HEK293 (cell line): ENCODE measurements around the gene RAD51AP1.

DNA sequence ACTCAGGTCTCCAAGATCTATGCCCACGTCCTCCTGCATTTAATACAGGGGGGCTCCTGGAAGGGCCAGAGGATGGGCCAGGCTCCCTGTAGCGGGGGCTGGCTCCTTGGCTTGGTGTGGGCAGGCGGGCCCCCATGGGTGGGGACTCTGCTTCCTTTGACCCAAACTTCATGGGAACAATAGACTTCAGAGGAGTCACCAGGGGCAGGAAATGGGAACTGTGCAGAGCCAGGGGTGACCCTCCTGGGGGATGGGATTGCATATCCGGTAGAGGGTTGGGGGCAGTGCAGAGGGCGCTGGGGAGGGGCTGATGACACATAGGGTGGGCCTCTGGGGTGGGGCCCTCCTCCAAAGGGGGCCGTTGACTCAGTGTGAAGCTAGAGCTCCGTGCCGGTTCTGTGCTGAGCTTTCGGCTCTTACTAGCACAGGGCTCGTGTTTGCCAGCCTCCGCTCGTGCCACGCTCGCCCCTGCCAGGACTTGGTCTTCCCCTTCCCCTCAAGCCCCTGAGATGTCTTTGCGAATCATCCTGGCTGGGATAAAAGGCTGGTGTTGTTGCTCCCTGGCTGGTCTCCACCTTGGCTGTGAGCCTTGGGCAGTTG, 4.7 kb downstream of the TEAD4 start:
- PRO-cap = no peak
- RRBS, 2 experiments = no CpG with 5 or more reads among the region's 15 CpGs

DNA sequence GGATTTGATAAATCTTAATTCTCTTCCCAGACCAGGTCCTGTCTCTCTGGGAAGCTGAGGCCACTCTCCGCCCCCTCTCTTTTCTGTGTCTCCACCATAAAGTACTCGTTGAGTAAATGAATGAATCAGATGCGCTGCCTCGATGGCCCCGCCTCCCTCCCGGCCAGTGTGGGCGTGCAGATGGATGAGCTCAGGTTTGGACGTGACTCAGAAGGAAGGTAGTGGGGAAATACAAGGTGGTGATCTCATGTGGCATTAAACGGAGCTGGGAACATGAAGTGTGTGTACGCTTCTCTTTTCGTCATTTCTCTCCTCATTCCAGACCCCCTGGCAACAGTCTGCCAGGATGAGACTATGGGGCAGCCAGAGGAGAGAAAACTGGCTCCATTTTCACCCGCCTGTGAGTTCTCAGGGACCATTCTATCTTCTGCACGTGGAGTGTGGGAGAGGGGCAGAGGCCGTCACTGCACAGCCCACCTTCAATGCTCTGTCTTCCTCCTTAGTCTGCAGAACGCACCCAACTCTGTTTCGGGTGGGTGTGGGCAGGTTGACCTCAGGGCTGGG, 91.6 kb downstream of the TSPAN9 start:
- PRO-cap = no peak
- RRBS, 2 experiments = no CpG with 5 or more reads among the region's 16 CpGs

DNA sequence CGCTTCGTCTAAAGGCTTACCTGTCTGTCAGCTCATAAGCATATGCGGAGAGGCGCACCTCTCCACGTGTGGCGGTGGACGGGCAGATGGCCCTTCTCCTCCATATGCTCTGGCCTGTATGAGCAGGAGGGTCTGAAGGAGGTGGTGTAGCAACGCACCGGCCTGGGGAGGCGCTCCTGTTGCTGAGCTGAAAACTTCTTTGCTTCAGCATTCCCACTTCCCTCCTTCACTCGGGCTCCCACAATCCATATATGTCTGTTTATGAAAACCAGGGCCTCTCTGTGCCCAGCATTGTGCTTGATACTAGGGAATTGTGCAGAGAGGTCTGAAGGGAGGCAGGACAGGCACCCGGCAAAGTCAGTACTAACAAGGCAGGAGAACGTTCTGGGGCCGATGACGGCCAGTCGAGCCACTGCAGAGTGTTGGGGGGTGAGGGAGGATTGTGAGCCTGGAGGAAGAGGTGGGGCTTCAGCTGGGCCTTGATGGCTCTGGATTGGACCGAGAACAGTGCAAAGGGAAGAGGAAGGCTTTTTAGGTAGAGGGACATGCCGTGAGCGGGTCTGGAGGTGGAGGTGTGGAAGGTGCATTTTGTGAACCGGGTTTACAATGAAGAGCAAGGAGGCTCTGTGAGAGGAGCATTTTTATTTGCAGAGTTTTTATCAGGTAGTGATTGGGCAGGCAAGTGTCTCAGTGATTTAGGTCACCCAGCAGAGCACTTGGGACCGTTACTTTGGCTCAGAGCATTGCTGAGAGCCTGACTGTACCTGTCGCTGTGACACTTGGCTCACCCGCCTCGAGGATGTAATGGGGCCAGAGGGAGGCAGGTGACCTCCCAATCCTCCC, 186.4 kb downstream of the TSPAN9 start:
- PRO-cap = no peak
- RRBS, 2 experiments = no CpG with 5 or more reads among the region's 24 CpGs

DNA sequence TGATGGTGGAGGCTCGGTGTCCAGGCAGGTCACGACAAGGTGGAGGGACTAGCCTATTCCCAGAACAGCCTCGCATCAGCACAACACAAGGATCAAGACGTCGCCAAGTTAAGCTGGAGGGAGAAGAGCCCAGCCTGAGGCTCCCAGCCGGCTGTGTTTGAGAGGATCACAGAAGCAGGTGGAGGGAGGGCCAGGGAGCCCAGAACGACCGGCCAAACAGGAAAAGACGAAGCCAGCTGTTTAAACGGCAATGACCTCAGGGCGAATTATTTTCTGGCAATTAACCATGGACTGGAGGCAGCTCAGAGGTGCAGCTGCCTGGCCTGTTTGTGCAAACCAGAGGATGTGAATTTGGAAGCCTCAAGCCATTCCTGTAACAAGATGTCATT, 175.9 kb upstream of the PRMT8 start:
- PRO-cap = no peak
- RRBS, 2 experiments = 5% methylated on average over 3 of the region's 11 CpGs

DNA sequence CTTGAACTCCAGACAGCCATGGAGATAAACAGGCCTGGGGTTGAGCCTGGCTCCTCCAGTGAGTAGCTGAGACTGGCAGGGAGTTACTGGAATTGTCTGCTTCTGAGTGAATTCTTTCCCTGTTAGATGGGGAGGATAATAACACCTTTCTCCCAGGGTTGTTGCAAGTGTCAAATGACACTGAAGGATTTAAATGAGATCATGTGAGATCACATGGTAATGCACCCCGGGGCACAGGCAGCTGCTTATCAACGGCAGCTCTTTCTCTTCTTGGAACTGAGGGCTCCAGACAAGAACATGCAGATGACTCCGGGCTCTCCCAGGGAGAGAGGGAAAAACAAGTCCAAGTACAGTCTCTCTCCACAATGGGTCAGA, 109.0 kb downstream of the PRMT8 start:
- PRO-cap = no peak
- RRBS, 2 experiments = 4 to 20% methylated on average over 3 of the region's 3 CpGs

DNA sequence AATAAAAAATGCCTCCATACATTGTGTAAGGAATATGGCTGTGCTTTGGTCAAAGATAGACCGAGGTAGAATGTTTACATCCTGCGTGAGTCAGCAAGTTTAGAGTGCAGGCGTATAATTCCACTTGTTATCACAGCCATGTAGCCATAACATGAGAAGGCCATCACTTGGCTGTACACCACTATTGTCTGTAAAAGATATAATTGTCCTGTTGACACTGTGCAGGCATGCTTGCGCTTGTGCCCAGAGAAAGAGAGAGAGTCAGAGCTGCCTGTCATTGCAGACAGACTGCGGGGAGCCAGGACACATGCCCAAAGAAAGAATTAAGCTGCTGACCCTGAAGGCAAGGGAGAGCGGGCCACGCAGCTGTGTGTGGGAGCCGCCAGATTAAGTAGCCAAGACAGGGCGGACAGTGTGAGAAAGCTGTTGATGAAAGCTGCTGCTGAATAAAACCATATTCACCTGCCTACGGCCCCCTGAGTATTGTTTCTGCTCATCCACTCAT, 68.3 kb downstream of the CRACR2A start:
- PRO-cap = no peak
- RRBS, 2 experiments = no CpG with 5 or more reads among the region's 10 CpGs

GRCh38 chr12:3747317-3747975, 5.5 kb downstream of the CRACR2A start:
- PRO-cap = no peak
- RRBS, 2 experiments = no CpG with 5 or more reads among the region's 9 CpGs

DNA sequence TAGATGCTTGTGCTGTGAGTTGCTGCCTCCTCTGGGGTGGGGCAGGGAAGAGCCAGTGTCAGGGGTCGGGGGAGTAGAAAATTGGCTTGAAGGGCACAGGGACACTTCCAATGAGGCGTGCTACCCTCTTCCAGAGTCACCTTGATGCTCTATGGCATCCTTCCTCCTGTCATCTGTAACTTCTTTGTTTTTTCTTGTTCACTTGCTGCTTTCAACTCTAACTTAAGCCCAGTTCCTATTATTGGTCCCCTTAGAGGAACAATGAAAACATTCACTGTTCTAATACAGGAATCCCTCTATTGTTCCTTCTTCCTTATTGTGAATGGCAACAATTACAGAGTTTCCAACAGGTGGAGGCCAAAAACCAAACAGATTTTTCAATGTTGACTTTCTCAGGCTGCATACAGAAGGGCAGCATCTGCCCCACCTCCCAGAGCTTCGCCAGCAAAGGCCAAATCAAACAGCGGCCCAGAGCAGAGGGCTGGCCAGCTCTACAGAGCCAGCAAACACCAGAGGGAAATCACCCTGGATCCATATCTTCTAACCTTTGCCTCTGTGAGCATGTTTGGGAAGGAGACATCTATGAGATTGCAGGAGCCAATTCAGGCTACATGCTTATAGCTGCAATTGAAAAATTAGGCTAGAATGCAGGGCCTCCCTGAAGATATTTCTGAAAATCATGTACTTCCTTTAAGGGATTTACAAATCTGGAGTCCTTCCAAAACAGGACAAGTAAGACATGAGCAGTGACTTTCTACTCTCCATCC, 4.3 kb upstream of the CRACR2A start:
- PRO-cap = no peak
- RRBS, 2 experiments = no CpG with 5 or more reads among the region's 4 CpGs

GRCh38 chr12:3951018-3951241, 77.7 kb upstream of the PARP11 start:
- PRO-cap = no peak
- RRBS, 2 experiments = no CpG with 5 or more reads among the region's 3 CpGs

- PRO-cap = no peak
- RRBS, 2 experiments = no CpG with 5 or more reads among the region's 6 CpGs
Measured at GRCh38 chr12:4148335-4148966, 125.1 kb upstream of the CCND2 start.

DNA sequence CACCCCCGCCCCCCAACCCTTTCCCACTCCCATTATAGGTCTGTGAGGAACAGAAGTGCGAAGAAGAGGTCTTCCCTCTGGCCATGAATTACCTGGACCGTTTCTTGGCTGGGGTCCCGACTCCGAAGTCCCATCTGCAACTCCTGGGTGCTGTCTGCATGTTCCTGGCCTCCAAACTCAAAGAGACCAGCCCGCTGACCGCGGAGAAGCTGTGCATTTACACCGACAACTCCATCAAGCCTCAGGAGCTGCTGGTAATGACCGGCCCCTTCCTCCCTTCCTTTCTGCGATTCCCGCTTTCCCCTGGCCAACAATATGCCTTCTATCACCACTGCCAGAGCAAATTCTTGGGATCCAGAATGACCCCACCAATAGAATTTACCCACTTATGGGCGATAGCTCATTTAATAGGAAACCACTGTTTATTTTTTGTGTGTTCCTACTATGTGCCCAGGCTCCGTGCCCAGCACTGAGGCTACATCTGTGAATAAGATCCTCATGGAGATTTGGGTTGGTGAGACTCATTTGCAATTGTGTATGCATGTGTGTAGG, 2.5 kb downstream of the CCND2 start:
- PRO-cap = no peak
- RRBS, 2 experiments = no CpG with 5 or more reads among the region's 14 CpGs

- PRO-cap = no peak
- RRBS, 2 experiments = 86 to 90% methylated on average over 2 of the region's 20 CpGs
Measured at GRCh38 chr12:4280938-4281706, 7.6 kb downstream of the CCND2 start.

- PRO-cap = no peak
- RRBS, 2 experiments = no CpG with 5 or more reads among the region's 10 CpGs
Measured at GRCh38 chr12:4450470-4451060, 5.0 kb upstream of the FGF6 start.

DNA sequence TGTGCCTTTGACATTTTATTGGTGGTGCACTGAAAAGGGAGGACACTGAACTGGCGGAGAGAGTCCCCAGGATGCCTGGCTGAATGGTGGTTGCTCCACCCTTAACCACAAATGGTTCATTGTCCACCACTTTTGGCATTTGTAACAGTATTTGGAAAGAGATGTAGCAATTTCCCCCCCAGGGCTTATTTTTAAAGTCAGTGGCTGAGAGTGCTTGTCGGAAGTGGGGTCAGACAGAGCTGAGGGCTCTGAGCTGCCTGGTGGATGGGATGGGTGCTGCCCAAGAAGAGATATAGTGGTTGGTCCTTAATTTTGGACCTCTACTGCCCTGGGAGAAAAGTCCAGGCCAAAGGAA, 31.5 kb upstream of the FGF6 start:
- PRO-cap = no peak
- RRBS, 2 experiments = no CpG with 5 or more reads among the region's 2 CpGs

- PRO-cap = no peak
- RRBS, 2 experiments = no CpG with 5 or more reads among the region's 15 CpGs
Measured at GRCh38 chr12:4509226-4509645, 29.0 kb downstream of the C12orf4 start.

- PRO-cap = bidirectional peak, plus-strand start at chr12:4538907, minus-strand start at chr12:4538464
- RRBS, 2 experiments = 40% methylated on average over 2 of the region's 36 CpGs; no CpG with 5 or more reads in 1 of the 2 experiments
Measured at GRCh38 chr12:4538651-4539286, at the start of gene RAD51AP1. Gene RAD51AP1 (plus strand): TSS chr12:4538890.

GRCh38 chr12:4997761-4998348, 45.8 kb upstream of the KCNA5 start:
- PRO-cap = no peak
- RRBS, 2 experiments = no CpG with 5 or more reads among the region's 9 CpGs

DNA sequence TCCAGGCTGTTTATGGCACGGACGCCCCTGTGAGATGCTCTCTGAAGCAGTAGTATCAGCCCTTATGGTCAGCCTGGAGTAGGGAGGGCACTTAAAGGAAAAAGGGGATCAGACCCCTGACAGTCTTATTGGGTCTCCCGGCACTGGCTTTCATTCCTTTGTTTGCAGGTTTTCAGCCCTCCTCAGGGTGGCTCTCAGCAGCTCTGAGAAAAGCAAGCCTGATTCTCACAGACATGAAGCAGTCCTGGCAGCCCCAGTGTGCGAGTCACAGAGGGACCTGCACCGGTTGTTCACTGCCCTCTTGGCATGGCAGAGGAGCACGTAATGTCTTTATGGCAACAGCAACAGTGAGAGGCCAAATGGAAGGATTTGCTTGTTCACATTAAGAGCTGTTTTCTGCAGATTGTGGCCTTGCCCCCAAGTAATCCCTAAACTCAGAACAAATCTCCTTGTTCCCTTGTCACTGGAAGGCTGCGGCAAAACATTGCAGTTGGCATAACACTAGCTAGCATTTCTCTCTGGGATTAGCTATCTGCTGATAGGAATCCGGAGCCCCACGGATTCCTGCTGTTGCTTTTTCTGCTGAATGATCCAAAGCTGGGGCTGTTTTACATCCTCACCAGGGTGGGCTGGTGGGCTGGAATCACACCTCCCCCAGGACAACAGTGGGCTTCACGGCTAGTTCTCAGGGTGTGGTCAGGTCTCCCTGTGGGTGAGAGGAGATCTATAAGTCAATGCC, 3.5 kb downstream of the KCNA5 start:
- PRO-cap = no peak
- RRBS, 2 experiments = no CpG with 5 or more reads among the region's 10 CpGs

DNA sequence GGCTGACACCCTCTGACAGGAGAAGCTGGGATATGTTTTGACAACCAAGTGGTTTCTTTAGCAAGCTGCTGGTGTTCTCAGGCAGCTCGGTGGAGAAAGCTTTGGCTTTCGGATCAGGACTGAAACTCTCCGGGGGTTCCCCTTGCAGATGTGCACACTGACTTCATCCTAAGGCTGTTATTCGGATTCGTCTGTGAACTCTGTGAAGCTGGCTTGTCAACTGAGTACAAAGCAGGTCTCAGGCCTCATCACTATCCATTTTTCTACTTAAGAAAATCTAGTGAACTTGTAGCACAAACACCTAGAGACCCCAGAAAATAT, 15.8 kb downstream of the KCNA5 start:
- PRO-cap = no peak
- RRBS, 2 experiments = no CpG with 5 or more reads among the region's 5 CpGs

- PRO-cap = no peak
- RRBS, 2 experiments = 3% methylated on average over 23 of the region's 69 CpGs
Measured at GRCh38 chr12:5433090-5434207, 1.5 kb downstream of the NTF3 start.